Mesenchymal stem cell of Wharton's jelly (primary cell): ENCODE measurements around a stretch of chr14.

DNA sequence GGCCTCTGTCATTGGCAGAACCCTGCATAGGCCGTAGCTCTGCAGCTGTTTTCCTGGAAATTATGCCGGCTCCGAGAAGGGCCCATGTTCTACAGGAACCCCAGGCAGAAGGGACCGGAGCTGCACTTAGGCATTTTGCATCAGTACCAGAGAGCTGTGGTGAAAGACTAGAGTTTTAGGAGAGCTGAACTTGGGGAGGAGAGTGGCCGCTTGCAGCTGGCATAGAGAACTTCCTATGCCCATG lies 5.1 kb upstream of the TNFAIP2 start:
- CAGE, long polyA plus RNA, result no peak

GRCh38 chr14:103121527-103122516 lies 1.4 kb upstream of the TNFAIP2 start:
- CAGE, long polyA plus RNA, result no peak

GRCh38 chr14:103126627-103127314 lies 3.5 kb downstream of the TNFAIP2 start:
- CAGE, long polyA plus RNA, result no peak

GRCh38 chr14:103198505-103199166 lies 75.4 kb downstream of the TNFAIP2 start:
- CAGE, long polyA plus RNA, result no peak

- CAGE, long polyA plus RNA, result no peak
Observed at GRCh38 chr14:103208352-103208687, 85.1 kb downstream of the TNFAIP2 start.

- CAGE, long polyA plus RNA, result no peak
Observed at GRCh38 chr14:103220568-103221200, 97.4 kb downstream of the TNFAIP2 start.

GRCh38 chr14:103337552-103338126 lies 3.6 kb downstream of the EIF5 start:
- CAGE, long polyA plus RNA, result no peak

DNA sequence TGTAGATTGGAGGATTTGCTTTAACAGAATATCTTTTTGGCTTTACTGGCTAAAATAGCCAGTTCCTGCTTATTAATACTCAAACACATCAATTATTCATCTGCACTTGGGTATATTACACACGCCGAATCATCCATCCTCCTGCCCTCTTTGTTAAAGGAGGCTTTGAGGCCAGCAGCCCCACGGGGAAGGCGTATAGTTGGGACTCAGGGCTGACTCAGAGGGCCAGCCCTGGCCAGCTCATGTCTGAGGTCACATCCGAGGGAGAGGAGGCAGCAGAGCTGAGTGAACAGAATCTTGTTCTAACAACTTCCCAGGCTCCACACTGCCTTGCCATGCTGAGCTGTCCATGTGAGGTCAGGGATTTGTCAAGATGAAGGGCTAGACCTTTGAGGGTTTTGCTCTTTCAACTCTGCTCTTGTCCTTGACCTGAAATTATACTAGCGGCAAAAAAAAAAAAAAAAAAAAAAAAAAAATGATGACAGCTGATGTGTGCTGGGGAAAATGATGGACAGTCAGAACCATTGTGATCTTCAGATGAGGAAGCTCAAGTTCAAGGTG lies 12.6 kb upstream of the MARK3 start:
- CAGE, long polyA plus RNA, result no peak

GRCh38 chr14:103387217-103387527 lies 2.0 kb downstream of the MARK3 start:
- CAGE, long polyA plus RNA, result no peak

- CAGE, long polyA plus RNA, result no peak
Observed at GRCh38 chr14:103416596-103417203, 31.5 kb downstream of the MARK3 start.

DNA sequence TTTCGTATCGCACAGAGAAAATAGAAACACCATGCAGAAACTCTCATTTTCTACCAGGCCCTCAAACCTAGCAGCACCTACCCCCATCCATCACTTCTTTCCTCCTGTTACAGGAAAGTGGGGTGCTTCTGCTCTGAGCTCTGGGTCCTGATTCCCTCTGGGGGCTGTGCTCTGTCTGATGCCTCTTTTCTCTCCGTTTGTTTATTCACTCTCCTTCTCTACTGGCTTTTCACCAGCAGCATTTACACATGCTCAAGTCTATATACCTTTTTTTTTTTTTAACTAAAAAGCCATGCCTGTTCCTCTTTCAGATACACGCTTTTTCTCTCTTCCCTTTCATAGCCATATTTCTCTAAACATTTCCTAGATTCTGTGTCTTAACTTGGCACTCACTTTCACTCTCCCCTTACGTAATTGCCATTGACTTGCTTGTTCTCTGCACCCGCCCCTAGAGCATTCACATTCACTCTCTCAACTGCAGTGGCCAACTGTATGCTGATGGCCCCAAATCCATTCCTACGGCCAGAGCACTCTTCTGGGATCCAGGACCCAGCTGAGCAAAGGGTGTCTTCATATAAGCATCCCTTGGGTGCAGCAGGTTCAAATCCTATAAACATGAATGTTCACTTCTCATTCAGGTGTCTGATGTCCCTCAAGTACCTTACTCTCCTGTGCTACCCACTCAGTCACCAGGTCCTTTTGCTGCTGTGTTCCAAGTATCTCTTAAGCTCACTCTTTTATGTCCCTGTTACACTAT lies 59.6 kb downstream of the CKB start:
- CAGE, long polyA plus RNA, result no peak

DNA sequence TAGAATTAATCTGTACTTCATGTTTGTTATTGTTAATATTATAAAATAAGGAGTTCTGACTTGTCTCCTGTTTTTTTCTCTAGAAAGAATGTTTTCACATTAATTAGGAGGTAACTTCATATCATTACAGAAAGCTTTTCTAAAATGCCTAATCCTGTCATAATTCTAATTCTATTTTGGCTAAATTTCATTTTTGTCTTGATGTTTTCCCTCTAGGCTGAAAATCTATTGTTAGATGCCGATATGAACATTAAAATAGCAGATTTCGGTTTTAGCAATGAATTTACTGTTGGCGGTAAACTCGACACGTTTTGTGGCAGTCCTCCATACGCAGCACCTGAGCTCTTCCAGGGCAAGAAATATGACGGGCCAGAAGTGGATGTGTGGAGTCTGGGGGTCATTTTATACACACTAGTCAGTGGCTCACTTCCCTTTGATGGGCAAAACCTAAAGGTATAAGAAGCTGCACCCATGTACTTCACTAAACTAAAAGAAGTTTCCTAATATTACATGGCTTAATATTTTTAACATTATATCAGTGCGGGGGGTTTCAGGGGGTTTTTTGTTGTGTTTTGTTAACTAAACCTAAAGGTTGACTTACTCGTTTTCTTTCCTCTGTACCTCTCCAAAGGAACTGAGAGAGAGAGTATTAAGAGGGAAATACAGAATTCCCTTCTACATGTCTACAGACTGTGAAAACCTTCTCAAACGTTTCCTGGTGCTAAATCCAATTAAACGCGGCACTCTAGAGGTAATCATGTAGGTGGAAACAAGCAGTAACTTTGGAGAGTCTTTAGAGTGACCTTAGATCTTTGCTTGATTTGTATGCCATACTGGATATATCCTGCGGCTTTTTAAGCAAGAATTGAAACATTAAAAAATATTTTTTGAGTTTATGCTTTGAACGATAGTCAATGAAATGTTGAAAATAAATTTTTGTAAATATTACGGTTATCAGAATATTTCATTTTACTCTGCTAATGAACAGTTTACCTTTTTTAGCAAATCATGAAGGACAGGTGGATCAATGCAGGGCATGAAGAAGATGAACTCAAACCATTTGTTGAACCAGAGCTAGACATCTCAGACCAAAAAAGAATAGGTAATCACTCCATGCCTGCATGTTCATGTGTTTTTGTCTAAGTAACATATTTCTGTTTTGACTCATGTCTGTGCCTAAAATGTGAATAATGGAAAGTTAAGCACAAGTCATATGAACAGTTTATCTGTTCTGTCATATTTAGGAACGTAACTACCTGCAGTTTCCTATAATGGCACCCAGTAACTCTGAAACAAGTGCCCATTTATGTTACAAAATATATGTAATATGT lies 56.8 kb downstream of the CKB start:
- CAGE, long polyA plus RNA, result no peak

DNA sequence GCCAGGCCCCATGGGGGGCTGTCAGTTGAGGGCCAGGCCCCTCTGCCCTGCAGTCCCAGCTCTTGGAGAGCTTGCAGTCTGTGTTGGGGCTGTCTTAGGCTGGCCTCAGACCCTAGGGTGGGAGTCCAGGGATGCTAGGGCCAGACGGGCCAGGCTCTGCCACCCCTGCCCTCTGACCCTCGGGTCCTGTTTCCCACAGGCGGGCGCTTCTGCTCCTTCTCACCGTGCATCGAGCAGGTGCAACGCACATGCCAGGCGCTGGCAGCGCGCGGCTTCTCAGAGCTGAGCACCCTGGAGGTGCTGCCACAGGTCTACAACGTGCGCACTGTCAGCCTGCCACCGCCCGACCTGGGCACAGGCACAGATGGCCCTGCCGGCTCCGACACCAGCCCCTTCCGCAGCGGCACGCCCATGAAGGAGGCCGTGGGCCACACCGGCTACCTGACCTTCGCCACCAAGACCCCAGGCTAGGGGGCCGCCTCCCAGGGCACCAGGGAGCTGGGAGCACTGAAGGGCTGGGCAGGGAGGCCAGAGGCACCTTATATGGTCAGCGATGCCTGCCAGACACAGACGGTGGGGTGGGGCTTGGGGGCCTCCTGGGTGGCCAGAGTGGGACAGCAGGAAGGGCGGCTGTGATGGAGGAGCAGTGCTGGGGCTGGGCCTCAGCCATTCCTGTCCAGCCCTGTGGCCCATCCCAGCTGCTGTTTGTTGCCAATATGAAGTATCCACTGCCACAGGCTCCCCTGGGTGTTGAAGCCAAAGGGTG lies 5.5 kb downstream of the TRMT61A start:
- CAGE, long polyA plus RNA, result no peak

GRCh38 chr14:103551946-103553034 lies 10.2 kb downstream of the BAG5 start:
- CAGE, long polyA plus RNA, result no peak

GRCh38 chr14:103561270-103561780 lies 1.1 kb downstream of the BAG5 start:
- CAGE, long polyA plus RNA, result no peak

GRCh38 chr14:103657268-103658057 lies 28.5 kb downstream of the KLC1 start:
- CAGE, long polyA plus RNA, result no peak

DNA sequence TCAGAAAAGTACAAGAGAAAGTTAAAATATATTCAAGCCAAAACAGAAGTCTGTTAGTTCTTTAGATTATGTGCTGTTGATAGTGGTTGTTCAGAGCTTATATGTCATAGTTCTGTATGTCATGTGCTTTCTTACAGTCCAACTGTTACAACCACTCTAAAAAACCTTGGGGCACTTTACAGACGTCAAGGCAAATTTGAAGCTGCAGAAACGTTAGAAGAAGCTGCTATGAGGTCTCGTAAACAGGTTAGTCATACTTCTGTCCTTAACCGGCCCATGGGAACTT lies 38.0 kb downstream of the XRCC3 start:
- CAGE, long polyA plus RNA, result no peak

GRCh38 chr14:103735888-103736810 lies 20.5 kb downstream of the ZFYVE21 start:
- CAGE, long polyA plus RNA, result no peak

- CAGE, long polyA plus RNA, result no peak
Observed at GRCh38 chr14:103765493-103766103, 50.0 kb downstream of the ZFYVE21 start.

DNA sequence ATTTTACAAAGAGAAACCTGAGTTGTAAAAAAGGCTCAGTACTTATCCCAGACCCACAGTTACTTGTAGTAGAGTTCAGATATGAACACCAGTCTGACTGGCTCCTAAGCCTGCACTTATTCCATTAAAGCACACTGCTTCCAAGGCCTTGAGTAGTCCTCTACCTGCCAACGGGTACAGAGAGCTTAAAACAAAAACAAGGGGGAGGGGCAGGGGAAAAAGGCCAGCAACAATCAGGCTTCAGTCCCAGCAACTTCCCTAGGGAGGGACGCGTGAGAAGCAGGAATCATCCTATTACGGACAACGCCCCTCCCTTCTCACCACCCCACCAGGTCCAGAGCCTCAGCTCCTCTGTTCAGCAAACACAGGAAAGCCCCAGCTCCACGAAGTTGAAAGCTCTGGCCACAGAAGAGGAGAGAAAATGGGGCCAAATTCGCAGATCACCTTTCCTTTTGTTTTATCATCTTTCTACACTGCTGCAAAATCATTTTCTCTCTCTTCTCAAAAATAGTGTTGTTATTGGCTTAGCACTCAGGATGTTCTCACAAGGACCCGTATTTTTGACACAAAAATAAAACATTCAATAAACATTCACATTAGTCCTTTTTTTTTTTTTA lies 27.4 kb downstream of the PPP1R13B start:
- CAGE, long polyA plus RNA, result no peak